Pericardium fibroblast (primary cell): ENCODE data around the gene ZNF592.

DNA sequence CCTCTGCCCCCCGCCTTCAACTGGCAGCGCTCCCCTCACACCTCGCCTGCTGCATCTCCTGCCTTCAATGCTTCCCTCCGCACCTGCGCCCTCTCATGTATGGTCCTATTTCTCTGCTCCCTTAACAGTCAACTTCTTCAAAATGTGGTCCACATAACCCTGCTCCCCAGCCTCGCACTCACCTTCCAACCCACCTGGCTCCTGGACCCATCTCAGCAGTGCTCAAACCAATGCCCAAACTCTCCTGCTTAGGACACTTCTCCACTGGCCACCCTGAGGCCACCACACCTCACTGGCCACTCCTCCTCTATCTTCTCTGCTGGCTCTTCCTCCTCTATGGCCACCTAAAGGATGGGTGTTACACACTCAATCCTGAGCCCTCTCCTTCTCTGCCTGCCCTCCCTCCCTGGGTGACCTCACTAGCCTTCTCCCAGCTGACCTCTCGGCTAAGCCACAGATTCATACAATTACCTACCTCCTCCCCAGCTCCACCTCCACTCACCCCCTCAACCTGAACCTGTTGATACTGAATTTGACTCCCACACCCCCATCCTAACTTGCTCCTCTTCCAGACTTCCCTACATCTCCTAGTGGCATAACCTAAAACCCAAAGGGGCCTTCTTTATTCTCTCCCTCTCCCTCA lies 17.3 kb downstream of the HOMER2 start:
- RAMPAGE, long total RNA, result no peak

DNA sequence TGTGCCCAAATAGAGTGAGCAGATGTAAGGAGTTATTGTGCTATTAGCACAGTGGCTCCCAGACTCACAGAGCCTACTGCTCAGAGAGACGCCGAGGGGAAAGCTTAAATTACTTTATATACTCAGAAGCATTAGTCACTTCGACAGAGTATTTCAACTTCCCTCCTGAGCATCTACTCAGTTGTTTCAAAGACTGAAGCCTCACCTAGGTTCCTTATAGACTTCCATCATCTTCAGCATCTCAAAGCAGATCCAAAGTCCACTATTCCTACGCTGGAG lies 776 bp downstream of the HOMER2 start:
- RAMPAGE, long total RNA, result no peak

- RAMPAGE, long total RNA, result no peak
Measured at GRCh38 chr15:82990425-82991023, 4.5 kb downstream of the RAMAC start.

- RAMPAGE, long total RNA, result no peak
Measured at GRCh38 chr15:83000283-83000622, 11.2 kb downstream of the C15orf40 start.

- RAMPAGE, long total RNA, result no peak
Measured at GRCh38 chr15:83283930-83284502, 448 bp downstream of the BNC1 start.

DNA sequence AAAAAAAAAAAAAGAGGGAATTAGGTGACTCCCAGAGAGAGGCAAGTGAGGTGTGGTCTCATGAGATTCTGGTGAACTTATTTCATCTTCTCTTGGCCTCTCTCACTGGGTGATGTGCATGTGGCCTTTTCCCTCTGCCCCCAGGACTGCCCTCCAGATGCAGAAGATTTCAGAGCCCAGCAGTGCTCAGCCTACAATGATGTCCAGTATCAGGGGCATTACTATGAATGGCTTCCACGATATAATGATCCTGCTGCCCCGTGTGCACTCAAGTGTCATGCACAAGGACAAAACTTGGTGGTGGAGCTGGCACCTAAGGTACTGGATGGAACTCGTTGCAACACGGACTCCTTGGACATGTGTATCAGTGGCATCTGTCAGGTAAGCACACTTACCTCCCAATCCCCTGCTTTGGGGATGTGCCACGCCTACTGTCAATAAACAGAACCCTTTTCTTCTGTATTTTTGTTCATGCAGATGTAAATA lies 165.8 kb downstream of the ADAMTSL3 start:
- RAMPAGE, long total RNA, result no peak

- RAMPAGE, long total RNA, result no peak
Measured at GRCh38 chr15:84660166-84660718, 2.2 kb upstream of the NMB start.

DNA sequence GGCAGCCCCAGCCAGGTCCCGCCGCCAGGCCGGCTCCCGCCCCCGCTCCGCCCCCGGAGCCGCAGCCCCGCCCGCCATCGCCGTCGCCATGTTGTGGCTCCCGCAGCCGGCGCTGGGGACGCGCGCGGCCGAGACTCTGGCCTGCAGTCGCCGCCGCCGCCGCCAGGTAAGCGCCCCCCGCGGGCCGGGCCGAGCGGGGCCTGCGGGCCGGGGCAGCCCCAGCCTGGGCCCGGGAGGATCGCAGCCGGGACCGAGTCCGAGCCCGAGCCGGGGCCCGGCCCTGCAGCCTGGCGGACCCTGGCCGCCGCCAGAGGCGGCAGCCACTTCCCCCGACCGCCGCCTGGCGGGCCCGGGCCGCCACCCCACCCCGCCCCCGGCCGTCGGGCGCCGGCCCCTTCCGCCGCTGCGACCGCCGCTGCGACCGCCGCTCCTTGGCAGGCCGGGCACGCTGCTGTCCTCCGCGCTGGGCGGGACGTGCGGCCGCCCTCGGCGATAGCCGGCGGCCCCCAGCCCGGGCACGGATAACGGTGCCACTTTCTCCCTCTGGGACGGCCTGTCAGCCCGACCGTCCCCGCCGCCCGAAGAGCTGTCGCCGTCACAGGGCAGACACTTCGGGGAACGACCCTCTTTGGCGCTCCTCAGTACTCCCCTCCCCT lies at the start of gene ZNF592:
Gene ZNF592, plus strand, starts transcription at position 94 of the 656 bp plus-strand sequence.
- RAMPAGE, long total RNA, result no peak

- RAMPAGE, long total RNA, result no peak
Measured at GRCh38 chr15:84750274-84750997, 2.0 kb downstream of the ZNF592 start.

DNA sequence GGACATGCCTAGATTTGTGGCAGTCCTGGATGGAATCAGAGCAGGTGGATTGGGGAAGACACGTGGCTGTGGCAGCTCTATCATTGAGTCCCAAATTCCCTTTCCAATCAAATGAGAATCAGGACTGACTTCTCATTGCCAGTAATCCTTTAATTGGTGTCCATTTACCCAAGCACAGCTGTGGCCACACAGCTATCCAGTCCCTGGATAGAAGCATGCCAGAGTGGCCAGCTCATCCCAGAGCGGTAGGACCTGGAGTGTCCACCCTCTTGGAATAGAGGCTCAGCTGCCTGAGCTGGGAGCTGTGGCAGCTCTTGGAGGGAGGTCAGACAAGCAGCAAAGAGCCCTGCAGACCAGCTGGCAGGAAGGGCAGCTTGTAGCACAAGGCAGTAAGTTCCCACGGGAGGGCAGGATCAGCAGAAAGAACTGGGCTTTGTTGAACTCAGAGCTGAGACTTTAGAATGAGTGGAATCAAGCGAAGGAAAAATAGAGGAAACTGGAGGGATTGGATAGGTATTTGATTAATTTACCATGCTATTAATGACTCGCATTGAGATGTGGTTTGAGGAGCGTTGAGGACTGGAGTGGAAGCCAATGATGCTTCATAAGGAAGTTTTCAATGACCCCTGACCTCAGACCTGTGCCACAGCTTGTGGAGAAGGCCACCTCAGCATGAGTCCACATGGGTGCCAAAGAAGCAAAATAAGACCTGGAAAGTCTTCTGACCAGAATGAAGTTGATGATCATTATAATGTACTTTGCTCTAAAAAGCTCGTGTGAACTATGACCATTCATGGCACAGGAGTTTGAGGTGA lies 6.9 kb upstream of the ALPK3 start:
- RAMPAGE, long total RNA, result no peak

GRCh38 chr15:84844881-84845525 lies 27.8 kb downstream of the ALPK3 start:
- RAMPAGE, long total RNA, result no peak

- RAMPAGE, long total RNA, result no peak
Measured at GRCh38 chr15:84885740-84886221, 1.3 kb downstream of the SLC28A1 start.

DNA sequence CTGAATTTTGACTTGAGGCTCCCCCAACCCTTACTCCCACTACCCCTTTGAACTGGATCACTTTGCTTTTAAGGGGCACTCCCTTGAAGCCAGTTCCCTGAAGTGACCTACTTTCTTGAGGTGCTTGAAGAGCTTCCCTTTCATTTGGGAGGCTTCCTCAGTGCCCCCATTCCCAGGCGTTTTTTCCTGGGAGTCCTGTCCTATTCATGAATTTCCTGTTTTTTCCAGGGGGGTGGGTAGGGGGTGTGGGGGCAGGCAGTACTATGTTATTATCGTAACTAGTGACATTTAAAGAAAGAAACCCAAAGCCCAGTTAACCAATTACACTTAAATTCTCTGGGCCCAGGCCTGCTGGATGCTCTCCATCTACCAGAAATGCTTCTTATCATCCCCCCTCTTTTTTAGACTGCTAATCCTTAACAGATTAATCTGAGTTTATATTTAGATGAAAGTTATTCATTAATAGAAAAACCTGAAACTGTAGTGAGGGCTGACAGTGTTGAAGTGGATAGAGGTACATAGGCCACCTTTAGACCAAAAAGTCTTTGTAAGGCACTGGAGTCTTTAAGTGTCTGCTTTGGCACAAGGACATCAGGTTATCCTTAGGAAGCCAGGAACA lies 43.6 kb downstream of the PDE8A start:
- RAMPAGE, long total RNA, result no peak

GRCh38 chr15:85090824-85091869 lies 109.5 kb downstream of the PDE8A start:
- RAMPAGE, long total RNA, result no peak

DNA sequence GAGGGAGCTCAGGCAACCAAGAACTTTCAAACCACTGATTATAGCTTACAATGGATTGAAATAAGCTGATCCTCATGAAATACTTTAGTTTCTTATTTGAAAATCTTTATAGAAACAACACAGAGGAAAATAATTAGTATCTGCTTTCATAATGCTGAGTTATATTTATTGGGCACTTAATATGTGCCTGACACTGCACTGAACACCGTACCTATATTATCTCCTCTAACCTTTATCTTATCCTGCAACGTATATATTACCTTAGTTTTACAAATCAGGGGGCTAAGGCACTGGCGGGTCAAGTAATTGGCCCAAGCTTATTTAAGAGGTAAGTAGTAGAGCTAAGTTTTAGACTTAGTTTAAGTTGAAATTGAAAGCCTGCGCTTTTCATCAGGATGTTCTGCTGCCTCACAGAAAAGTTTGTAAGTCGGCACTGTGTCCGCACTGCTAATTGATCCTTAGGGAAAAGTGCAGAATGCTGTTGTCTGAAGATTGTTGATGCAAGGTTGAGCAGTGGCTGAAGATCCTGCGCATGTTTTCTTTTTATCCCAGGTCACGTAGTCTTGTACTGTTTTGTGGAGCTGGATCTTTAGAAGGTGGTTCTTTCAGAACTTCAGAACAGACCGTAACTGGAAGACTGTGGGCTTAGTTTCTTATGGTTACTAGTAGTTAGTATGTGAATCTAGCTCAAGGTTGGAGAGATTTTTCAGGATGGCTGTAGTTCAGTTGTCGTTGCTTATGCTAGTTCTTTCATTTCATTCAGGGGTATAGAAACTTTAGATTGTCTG lies 32.5 kb downstream of the AKAP13 start:
- RAMPAGE, long total RNA, result no peak

DNA sequence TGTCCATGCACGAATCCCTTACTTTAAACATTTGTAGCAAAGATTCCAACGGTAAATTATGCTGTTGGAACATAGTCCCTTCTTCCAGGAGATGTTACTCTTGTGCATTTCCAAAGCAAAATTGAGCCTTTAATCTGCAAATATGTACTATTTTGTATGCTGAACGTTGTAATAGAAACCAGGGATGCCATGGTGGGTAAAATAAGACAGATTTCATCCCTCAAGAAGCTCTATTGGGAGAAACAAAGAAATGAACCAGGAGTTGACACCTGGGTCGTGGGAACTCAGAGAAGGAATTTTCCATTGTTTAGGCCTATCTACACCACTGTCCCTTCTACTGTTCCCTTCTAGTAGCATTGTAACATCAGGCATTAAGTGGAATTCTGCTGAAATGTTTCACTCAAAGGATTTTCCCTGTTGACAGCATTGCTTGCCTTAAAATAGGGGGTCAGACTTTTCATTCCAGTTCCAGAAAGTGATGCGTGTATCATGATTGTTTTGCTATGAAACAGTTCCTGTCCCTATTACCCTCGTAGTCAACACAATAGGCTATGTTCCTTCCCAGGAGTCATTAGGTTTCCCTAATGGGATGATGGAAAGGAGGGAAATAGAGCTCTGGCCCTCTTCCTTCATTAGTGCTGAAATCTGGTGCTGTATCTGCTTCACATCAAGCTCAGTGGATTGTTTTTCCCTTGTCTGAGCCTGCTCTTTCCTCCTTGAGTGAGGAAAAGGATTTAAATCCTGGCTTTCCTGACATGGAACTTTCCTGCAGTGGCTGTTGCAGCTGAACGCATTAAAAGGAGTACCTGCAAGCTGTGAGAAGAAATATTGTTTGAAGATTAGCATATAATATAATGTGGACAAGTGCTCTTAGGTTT lies 196.0 kb downstream of the KLHL25 start:
- RAMPAGE, long total RNA, result no peak

DNA sequence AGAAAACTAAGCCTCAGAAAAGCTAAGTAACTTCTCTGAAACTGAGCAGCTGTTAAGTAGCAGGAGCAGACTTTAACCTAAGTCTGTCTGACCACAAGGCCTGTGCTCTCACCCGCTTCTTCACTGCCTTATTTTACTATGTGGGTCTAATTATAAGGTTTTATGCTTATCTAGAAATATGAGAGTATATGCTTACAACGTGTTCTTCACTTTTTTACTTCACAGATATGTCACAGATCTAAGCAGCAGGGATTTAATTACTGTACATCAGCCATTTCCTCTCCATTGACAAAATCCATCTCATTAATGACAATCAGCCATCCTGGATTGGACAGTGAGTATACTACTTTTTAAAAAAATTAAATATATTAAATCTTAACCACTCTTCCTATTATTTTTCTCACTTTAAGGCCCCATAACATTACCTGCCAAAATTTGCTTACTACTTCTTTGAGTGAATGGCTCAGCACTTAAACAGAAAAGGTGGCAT lies 125.2 kb downstream of the KLHL25 start:
- RAMPAGE, long total RNA, result no peak

DNA sequence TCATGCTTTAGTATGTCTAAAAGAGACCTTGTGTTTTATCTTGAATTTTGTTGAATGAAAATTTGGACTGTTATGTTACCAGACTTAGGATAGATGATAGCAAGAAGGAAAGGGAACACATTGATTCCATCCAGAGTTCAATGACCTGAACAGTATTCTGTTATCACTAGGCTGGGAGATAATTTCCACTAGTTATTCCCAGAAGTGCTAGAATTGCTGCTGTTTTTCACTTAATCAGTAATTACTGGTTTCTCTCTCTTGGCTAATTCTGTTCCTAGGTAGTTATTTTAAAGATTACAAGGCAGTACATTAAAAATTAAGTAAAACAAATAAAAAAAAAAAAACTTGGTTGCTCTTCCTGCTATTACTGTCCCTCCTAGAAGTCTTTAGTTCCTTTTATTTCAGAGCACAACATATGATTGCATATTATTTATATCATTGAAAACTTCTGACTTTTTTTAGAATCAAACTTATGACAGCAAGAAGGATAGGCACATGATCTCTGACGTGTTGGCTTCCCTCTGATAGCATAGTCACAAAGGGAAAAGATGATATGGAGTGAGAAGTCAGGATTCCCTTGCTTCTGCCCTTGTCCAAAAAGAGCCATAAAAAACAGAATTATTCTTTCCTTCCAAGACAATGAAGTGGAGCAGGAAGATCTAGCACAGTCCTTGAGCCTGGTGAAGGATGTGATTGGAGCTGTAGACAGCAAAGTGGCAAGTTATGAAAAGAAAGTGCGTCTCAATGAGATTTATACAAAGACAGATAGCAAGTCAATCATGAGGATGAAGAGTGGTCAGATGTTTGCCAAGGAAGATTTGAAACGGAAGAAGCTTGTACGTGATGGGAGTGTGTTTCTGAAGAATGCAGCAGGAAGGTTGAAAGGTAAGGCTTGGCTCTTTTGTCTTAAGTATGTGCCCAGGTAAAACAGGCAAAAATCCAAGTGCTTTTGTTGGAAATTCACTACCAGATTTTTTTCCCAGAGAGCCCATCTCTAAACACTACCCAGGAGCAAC lies 72.0 kb downstream of the KLHL25 start:
- RAMPAGE, long total RNA, result no peak

GRCh38 chr15:85763071-85763584 lies 31.6 kb downstream of the KLHL25 start:
- RAMPAGE, long total RNA, result no peak

GRCh38 chr15:85777441-85778166 lies 17.1 kb downstream of the KLHL25 start:
- RAMPAGE, long total RNA, result no peak